Liver (tissue), 9 donors: ENCODE results near the genes ISOC2, ZNF784, EPN1, NLRP5, ZSCAN5C and ZSCAN5A.

DNA sequence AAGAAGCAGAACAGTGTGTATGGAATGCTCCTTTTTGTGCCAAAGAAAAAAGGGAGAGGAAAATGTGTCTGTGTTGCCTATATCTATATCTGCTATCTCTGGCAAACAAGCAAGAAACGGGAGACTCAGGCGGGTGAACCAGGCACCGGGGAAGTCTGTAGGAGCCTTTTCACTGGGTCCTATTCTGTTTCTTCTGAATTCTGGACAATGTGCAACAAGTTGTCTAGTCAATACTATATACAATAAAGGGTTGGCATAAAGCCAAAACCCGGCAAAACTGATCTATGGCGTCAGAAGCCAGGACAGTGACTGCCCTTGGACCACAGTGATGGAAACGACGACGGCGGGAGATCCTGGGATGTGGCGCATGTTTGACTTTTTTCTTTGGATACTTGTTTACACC, 1.2 kb downstream of the ISOC2 start:
- PRO-cap, 5 experiments: no peak in any of the 5 experiments
- RAMPAGE, long total RNA, 2 experiments: no peak in any of the 2 experiments
- RRBS: 20% methylated on average over 2 of the region's 10 CpGs

DNA sequence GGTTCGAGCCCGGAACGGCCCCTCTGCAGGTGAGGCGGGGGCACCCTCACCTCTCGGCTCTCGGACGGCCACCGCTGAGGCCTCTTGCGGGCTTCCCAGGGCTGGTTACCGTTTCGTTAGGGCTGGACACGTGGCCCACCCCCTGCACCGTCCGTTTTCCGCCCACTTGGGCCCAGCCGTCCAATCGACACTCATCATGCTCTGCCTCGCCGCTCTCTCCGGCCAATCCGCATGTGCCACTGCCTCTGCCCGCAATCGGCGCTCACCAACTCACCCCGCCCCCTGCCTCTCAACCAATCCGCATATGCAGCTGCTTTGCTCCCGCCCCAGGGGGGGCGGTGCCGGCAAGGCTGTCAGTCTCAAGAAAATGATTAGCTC, at the start of gene ISOC2:
Gene ISOC2 (minus strand): TSS at position 118 of the 378 bp plus-strand sequence.
- PRO-cap, 5 experiments: peak in 5 of 5 experiments; most common minus-strand start position 86 of the sequence (in 4)
- RAMPAGE, long total RNA, 2 experiments: start-site peak on the minus strand in 2 of 2 experiments, centred at positions 97 to 112 of the sequence, 1,214 to 3,229 reads per replicate
- RRBS: no CpG with 5 or more reads among the region's 29 CpGs

DNA sequence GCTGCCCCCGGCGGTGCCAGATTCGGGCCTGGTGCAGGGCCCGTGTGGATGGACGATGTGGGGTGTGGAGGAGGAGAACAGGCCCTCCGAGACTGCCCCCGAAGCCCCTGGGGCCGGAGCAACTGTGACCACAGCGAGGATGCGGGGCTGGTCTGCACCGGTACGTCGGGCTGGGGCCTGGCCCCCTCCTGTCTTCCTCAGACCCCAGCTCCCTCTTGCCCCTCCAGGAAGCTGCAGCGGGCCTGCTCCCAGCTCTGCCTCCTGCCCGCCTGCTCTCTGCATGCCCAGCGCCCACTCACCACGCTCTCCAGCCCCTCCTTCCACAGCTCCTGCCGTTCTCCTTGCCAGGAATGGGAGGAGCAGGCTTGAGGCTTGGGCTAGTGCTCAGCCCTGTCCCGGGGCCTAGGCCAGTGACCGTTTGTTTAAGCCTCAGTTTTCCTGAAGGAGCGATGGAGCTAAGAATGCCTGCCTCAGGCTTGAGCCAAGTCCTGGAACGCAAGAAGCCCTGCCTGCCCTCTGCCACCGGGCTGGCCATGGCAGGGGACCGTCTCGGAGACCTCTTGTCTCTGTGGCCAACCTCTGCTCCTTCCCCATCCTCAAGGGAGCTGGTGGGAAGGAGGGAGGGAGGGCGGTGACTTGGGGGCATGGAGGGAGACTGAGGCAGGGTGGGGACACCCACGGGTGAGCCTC, 2.8 kb downstream of the SSC5D start:
- PRO-cap, 5 experiments: no peak in any of the 5 experiments
- RAMPAGE, long total RNA, 2 experiments: no peak in any of the 2 experiments
- RRBS: 76% methylated on average over 5 of the region's 27 CpGs

DNA sequence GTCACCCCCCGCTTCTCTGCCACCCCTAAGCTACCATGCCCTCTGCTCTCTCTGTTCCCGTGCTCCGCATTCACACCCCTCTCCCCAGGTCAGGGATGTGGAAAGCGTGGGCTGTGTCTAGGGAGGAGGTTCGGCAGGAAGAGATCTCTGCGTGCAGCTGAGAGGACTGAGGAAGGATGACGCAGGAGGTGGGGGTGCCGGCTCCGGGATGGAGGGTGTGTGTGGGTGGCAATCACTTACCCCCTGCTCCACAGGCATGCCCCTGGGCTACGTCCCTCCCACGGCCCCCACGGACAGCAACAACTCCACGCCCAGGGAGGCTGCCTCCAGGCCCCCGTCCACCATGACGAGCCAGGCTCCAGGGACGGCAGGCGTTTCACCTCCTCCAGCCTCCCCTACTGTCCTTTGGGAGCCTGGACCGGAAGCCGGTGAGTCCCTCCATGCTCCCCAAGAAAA, 6.1 kb downstream of the SSC5D start:
- PRO-cap, 5 experiments: no peak in any of the 5 experiments
- RAMPAGE, long total RNA, 2 experiments: no peak in any of the 2 experiments
- RRBS: no CpG with 5 or more reads among the region's 19 CpGs

- PRO-cap, 5 experiments: peak in 5 of 5 experiments; most common plus-strand start chr19:55517231 (in 4)
- RAMPAGE, long total RNA, 2 experiments: no peak in any of the 2 experiments
- RRBS: 7% methylated on average over 44 of the region's 67 CpGs
These were observed 20.0 kb downstream of the SBK2 start for GRCh38 chr19:55516700-55517659.

DNA sequence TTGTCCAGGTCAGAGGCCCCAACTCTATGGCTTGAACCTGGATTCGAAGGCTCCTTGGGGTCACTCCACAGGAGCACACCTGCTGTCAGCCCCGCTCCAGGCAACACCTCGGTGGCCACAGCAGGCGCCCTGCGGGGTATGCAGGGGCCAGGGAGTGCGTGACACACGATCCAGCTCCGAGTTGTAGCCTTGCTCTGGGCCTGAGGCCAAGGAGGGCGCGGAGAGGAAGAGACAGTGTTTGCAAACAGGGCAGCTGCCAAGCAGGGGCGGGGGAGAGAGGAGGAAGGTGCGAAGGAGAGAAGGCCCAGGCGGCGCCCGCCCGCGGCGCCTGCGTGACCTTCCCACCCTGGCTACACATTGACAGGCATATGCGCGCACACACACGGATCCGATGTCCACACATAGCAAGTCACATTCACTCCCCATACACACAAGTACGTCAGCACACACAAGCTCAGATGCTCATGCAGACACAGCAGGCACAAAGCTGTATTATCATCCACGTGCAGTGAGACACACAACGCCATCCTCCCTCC, 10.6 kb downstream of the SBK2 start:
- PRO-cap, 5 experiments: no peak in any of the 5 experiments
- RAMPAGE, long total RNA, 2 experiments: no peak in any of the 2 experiments
- RRBS: no CpG with 5 or more reads among the region's 26 CpGs

GRCh38 chr19:55602115-55602878, 2.2 kb downstream of the ZNF524 start:
- PRO-cap, 5 experiments: no peak in any of the 5 experiments
- RAMPAGE, long total RNA, 2 experiments: no peak in any of the 2 experiments
- RRBS: 57% methylated on average over 10 of the region's 56 CpGs

DNA sequence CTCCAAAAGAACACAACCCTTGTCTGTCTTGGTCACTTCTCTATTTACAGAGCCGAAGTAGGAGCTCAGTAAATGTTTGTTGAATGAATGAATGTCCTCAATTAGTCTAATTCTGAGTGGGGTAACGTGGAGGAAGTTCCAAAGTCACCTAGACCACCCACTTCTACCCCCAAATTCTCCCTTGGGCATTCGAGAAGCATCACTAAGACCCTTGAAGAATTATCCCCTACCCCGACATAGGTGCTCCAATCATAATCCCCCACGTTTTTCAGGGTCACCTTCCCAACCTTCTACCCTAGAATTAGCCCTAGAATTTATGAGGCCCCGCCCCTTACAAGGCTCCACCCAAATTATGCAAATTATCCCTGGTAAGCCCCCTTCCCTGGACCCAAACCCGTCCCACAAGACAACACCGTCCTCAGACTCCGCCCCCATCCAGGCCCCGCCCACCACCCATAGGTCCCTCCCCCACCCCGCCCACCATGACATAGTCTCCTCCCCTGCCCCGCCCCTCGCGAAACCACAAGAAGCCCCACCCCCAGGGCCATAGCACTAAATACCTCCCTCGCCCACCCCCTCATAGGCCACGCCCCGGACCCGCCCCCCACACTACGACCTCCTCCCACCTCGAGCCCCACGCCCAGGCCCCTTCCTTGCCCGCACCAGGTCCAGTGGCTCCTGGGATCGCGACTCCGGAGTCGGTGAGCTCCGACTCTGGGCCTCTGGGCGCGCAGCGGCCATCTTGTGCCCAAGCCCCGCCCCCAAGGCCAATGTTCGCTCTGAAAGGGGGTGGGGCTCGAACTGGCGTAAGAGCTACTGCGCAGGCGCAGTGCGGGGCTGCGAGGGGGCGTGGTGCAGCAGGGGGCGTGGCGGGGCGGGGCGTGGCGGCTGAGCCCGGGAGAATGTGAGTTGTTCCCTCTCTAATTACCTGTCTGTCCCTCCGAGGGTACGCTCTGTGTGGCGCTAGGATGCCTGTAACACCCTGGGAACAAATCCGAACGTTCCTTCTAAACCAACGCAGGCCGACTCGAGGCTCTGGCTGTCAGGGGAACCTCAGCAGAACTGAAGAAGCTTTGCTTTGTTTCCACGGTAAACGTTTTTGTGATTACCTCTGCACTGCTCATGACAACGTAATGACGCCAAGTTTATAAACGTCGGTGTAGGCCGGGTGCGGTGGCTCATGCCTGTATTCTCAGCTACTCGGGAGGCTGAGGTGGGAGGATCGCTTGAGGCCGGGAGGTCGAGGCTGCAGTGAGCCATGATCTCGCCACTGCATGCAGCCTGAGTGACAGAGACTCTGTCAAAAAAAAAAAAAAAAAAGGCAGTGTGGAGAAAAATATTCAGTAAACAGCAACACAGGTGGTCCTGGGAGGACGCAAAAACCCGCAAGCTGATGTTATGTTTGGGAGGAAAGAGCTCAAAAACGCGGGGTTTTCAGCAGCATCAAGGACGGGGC, at the start of gene ZNF784:
Gene ZNF784 (minus strand): TSS at position 746 of the 1,456 bp plus-strand sequence.
- PRO-cap, 5 experiments: peak in 5 of 5 experiments; most common plus-strand start position 582 of the sequence (in 4); most common minus-strand start position 1,064 of the sequence (in 5)
- RAMPAGE, long total RNA, 2 experiments: no peak in any of the 2 experiments
- RRBS: 3% methylated on average over 6 of the region's 71 CpGs

GRCh38 chr19:55638998-55639449, 1.8 kb upstream of the ZNF580 start:
- PRO-cap, 5 experiments: no peak in any of the 5 experiments
- RAMPAGE, long total RNA, 2 experiments: no peak in any of the 2 experiments
- RRBS: no CpG with 5 or more reads among the region's 5 CpGs

DNA sequence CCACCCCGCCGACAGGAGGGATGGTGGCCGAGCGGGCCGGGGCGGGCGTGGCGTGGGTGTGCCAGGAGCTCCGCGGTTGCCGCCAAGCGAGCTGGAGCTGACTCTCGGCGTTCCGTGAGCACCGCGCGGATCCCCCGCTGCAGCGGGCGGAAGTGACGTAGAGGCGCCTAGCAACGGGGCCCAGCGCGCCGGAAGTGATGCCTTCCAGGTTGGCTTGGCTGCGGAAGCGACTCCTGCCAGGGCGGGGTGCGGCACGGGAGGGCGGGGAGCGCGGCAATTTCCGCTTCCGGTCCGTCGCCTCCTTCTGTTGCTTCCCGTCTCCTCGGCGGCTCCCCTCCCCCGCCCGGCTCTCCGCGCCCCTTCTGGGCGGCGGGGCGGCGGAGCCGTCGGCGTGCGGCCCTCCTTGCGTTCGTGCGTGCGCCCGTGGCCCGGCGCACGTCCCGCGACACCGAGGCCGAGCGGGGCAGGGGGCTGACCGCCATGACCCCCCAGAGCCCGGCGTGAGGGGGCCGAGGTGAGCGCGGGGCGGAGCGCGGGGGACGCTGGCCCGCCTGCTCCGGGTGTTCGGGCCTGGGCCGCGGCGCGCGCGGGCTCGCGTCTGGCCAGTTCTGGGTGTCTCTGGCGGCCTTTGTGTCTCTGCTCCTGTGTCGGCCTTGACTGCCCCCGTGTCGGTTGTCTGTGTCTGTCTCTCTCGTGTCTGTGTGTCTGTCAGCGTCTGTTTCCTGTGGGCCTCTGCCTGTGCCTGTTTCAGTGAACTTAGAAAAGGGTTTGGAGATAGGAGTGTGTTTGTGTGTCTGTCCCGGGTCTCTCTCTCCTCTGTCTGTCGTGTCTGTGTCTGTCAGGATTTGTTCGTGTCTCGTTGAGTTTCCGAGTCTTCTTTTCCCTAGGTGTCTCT, at the start of gene EPN1:
Gene EPN1 (plus strand): TSS at position 305 of the 895 bp plus-strand sequence.
- PRO-cap, 5 experiments: peak in 5 of 5 experiments; most common plus-strand start position 276 of the sequence (in 2); most common minus-strand start position 349 of the sequence (in 4)
- RAMPAGE, long total RNA, 2 experiments: no peak in any of the 2 experiments
- RRBS: 1% methylated on average over 46 of the region's 99 CpGs

DNA sequence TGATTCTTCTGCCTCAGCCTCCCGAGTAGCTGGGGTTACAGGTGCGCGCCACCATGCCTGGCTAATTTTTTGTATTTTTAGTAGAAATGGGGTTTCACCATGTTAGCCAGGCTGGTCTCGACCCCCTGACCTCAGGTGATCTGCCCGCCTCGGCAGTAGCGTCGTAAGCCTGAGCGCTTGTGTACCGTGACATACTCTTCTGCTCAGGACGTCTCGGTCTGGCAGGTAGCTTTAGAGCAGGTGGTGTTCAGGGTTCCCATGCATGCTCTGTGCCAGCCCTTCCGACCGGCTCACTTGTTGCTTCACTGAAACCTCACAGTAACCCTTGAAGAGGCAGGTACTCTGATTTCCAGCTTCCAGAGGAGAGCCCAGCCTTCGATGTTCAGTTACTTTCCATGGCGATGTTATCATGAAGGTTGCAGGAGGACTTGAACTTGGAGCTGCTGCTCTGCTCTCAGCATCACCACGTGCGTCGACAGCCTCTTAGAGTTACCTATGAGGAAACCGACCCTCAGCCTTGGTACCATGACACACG, at the start of gene NLRP5:
Gene NLRP5 (plus strand): TSS at position 410 of the 535 bp plus-strand sequence.
- PRO-cap, 5 experiments: no peak in any of the 5 experiments
- RAMPAGE, long total RNA, 2 experiments: no peak in any of the 2 experiments
- RRBS: no CpG with 5 or more reads among the region's 21 CpGs

- PRO-cap, 5 experiments: no peak in any of the 5 experiments
- RAMPAGE, long total RNA, 2 experiments: no peak in any of the 2 experiments
- RRBS: 77% methylated on average over 4 of the region's 37 CpGs
These were observed 14.7 kb downstream of the ZNF787 start for GRCh38 chr19:56106233-56106881.

DNA sequence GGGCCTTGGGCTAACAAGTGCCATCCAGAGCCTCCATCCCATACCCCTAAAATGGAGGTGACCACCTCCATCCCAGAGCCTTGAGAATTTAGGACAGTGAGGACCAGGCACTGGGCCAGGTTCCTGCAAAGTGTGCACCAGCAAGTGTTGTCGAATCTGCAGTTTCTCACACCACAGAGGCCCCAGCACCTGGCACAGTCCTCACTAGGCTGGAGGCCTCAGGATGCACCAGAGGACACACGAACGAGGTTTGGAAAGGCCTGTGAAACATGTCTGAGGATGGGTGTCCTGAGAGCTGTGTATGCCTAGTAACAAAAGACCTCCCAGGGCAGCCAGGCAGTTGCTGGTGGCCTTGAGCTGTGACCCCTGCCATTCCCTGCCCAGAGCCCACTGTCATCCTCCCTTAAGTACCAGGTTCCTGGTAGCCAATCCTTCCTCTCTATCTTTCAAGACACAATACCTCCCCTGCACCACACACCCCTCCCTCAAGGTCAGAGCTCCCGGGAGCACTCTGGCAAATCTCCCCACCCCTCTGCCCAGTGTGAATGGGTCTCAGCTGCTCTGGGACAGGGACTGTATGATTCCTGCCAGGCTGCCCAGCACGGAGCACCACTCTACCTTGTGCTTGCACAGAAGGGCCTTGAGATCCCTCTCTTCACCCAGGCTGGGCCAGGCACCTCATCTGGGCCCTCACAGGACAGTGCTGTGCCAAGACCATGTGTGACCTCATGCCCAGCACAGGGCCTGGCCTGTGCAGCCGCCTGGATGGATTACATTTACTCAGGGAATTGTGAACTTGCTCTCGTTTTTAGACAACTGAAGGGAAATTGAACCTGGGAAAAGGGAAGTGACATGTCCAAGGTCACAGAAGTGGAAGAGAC, 2.3 kb downstream of the ZNF787 start:
- PRO-cap, 5 experiments: no peak in any of the 5 experiments
- RAMPAGE, long total RNA, 2 experiments: no peak in any of the 2 experiments
- RRBS: no CpG with 5 or more reads among the region's 7 CpGs

DNA sequence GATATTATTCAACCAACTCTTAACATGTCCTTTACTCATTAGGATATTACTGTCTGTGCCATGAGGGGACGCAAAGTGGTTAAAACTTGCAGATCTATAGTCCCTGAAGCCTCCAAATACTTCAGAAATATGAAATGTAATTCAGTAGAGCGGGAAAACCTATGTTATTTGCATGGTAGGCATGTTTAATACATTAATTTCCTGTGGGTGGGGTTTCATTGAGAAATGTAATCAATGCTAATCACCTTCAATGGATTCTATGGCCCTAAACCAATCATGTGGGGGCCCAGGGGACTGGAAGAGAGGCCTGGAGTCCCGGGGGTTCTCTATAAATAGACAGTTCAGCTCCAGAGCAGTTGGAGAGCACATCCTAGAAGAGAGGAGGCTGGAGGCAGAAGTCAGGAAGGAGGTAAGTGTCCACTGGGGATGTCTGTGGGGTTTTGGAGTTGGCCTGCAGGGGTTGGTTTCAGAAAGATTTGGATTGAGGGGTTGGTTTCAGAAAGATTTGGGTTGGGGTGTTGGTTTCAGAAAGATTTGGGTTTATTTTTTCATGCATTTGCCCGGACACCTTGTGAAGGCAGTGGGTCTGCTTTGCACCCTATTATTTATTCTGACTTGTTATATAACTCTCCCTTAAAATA, at the start of gene ZSCAN5C:
Gene ZSCAN5C (plus strand): TSS at position 360 of the 641 bp plus-strand sequence.
- PRO-cap, 5 experiments: no peak in any of the 5 experiments
- RAMPAGE, long total RNA, 2 experiments: no peak in any of the 2 experiments
- RRBS: no CpG with 5 or more reads among the region's 4 CpGs

- PRO-cap, 5 experiments: peak in 5 of 5 experiments; most common plus-strand start chr19:56314501 (in 1); most common minus-strand start chr19:56314562 (in 5)
- RAMPAGE, long total RNA, 2 experiments: no peak in any of the 2 experiments
- RRBS: 2% methylated on average over 24 of the region's 40 CpGs
These were observed at the start of gene ZSCAN5A for GRCh38 chr19:56314472-56315063. ZSCAN5A (minus strand) TSS chr19:56314839.

GRCh38 chr19:56969522-56970226, 129.1 kb upstream of the PEG3 start:
- PRO-cap, 5 experiments: no peak in any of the 5 experiments
- RAMPAGE, long total RNA, 2 experiments: no peak in any of the 2 experiments
- RRBS: no CpG with 5 or more reads among the region's 7 CpGs

- PRO-cap, 5 experiments: no peak in any of the 5 experiments
- RAMPAGE, long total RNA, 2 experiments: no peak in any of the 2 experiments
- RRBS: no CpG with 5 or more reads among the region's 7 CpGs
These were observed 138.6 kb upstream of the PEG3 start for GRCh38 chr19:56979079-56979538.

GRCh38 chr19:57037437-57038054, 82.2 kb upstream of the USP29 start:
- PRO-cap, 5 experiments: no peak in any of the 5 experiments
- RAMPAGE, long total RNA, 2 experiments: no peak in any of the 2 experiments
- RRBS: no CpG with 5 or more reads among the region's 9 CpGs

DNA sequence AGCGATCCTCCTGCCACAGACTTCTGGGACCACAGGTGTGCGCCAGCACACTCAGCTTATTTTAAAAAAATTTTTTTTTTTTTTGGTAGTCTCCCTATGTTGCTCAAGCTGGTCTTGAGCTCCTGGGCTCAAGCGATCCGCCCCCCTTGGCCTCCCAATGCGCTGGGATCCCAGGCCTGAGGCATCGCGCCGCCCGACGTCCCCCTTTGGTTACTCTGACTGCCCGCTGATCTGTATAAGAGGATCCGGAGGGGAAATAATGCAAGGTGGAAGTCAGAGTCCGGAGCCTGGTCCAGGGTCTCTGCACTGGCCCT, 498 bp upstream of the ZNF805 start:
- PRO-cap, 5 experiments: no peak in any of the 5 experiments
- RAMPAGE, long total RNA, 2 experiments: no peak in any of the 2 experiments
- RRBS: 10% methylated on average over 1 of the region's 13 CpGs

DNA sequence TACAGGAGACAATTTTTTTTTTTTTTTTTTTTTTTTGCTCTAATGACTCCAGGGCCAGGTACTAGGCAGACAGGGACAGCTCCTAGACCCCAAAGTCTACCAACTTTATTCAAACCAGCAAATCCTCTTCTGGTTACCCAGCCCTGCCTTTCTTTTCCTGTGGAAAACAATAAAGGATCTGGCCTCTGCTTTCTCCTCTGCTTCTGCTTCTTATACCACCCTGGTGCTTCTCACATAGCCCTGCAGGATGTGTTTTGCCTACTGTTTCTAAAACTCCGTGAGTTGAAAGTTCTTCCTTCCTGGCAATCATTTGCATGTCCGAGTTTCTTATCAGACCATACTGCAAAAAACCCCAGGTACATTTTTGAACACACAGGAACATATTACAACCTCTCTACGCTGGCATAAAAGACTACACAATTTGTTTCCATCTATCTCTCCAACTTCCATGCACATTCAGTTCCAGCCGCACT, 10.5 kb upstream of the ZNF460 start:
- PRO-cap, 5 experiments: no peak in any of the 5 experiments
- RAMPAGE, long total RNA, 2 experiments: no peak in any of the 2 experiments
- RRBS: no CpG with 5 or more reads among the region's 4 CpGs